Measurements from ENCODE around the genes ERMARD and DLL1.

GRCh38 chr6:168417604-168418124 is 23.3 kb upstream of the SMOC2 start:
- RRBS = no CpG with 5 or more reads among the region's 11 CpGs

DNA sequence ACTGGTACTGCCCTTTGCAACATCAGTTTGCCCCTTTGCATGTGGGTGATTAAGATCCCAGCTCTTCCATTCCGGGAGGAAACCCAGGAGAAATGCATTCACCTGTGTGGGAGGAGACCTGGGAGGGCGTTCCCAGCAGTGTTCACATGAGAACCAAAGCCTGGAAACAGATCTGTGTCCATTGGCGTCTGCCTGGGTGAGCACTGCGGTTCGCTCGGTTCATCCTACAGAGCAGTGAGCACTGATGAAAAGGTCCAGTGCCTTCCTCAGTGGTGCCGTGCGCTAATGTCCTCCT is 89.7 kb downstream of the SMOC2 start:
- RRBS = no CpG with 5 or more reads among the region's 8 CpGs

DNA sequence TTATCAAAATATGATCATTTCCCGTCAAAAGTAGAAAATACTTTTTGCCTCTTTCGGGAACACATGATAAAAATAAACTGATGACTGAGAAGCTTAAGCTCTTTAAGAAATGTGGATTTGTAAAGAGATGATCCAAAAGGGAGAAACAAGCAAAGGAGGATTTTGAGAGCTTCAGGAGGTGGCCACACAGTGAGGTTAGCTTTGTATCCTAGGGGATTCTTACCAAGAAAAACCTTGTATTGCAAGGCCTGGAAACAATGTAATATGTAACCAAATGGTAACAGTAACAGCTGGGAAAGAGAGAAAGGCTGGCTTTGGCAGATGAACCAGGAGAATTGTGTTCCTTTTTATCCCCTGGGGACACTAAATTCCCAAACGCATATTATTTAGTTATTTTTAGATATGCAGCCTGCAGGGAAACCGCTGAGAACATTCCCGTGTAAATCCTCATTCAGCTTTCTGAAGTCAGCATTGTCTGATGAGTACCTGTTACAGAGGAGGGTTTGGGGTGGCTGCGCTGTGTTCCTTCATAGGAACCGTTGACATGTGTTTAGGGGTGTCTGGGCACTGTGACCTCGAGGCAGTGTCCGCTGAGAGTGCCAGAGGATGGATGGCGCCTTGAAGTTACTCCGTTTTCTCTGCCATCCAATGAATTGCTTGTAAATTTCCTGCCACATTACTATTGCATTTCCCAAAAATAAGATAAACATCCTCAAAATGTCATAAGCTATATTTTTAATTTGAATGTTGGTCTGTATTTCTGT is 101.3 kb downstream of the SMOC2 start:
- RRBS = no CpG with 5 or more reads among the region's 11 CpGs

DNA sequence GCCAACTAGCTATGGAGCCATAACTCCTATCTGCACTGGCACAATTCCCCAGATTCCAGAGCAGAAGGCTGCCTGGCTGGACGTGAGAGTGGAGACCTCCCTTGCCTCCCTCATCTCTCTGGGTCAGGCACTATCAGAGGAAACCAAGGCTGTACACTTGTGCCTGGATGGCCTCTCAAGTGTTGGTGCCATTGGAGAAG is 312.6 kb downstream of the THBS2 start:
- RRBS = no CpG with 5 or more reads among the region's 1 CpG

DNA sequence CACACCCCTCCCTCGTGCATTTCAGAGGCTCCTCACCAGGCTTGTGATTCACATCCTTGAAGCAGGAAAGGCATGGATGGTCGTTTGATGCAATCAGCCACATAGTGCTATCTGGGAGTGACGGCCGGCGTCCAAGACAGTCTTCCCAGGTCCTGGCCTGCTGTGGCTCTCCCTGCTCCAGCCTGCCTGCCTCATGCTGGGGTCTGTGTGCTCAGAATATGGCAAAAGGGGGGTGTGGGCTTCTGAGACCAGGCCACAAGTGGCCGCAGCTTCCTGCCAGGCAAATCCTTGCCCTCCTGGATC is 97.2 kb downstream of the THBS2 start:
- RRBS = no CpG with 5 or more reads among the region's 6 CpGs

DNA sequence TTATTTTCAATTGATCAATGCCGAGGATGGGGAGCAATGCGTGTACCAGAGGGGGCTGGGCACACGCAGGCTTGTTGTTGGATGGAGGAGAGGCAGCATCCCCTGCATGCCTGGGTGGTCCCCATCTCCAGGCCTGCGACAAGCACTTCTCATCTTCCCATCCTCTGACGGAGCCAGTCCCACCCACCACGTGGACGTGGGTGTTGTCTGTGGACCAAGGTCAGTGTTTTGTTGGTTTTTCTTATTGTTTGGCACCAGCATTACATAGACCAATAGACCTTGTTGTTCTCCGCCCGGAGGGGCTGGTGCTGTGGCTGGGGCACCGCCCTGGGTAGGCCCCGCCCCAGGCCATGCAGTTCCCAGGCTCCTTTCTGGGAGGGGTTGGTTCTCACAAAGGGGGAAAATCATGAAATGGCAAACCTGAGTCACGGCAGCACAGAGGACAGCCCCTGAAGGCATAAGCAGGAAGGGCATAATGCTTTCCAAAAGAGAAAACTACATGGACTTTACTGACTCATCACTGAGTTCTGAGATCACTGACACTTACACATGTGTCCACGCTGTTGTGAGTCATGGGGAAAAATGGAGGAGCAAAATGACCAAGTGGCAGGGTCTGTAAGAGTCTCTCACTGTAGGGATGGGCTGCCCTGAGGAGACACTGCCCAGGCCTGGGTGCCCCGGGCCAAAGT is 90.8 kb downstream of the THBS2 start:
- RRBS = 14% methylated on average over 1 of the region's 14 CpGs

DNA sequence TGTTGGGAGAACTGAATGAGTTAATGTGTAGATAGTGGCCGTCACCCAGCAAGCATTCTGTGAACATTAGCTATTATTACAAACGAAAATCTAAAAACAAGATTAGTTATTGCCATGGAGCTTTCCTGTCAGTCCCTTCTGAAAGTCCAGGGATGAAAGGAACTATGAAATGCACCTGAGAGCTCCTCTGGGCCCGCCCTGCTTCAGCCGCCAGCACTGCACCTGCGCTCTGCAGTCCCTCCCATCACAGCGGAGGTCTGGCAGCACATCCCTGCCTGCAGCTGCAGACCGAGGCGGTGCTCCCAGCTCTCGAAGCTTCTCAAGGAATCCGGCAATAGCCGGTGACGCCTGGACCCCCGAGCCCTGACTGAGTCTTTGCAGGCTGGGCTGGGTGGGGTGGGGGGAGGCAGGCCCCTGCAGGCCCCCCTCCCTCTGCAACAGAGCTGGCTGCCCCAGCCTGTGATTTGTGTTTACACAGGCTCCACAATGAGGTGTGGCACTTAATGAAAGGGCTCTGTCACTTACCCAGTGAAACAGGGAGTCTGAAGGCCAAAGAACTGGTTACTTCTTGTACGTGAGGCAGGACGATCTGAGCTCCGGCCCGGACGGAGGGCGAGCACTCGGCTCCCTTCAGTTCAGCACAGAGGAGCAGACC is 192.0 kb upstream of the THBS2 start:
- RRBS = no CpG with 5 or more reads among the region's 20 CpGs

- RRBS = no CpG with 5 or more reads among the region's 19 CpGs
Observed at GRCh38 chr6:169577855-169578656, 123.8 kb downstream of the WDR27 start.

GRCh38 chr6:169663393-169664231 is 38.2 kb downstream of the WDR27 start:
- RRBS = no CpG with 5 or more reads among the region's 11 CpGs

GRCh38 chr6:169701205-169701855 is 499 bp downstream of the WDR27 start:
- RRBS = no CpG with 5 or more reads among the region's 48 CpGs

- RRBS = no CpG with 5 or more reads among the region's 18 CpGs
Observed at GRCh38 chr6:169722801-169723233, 1.5 kb downstream of the PHF10 start.

DNA sequence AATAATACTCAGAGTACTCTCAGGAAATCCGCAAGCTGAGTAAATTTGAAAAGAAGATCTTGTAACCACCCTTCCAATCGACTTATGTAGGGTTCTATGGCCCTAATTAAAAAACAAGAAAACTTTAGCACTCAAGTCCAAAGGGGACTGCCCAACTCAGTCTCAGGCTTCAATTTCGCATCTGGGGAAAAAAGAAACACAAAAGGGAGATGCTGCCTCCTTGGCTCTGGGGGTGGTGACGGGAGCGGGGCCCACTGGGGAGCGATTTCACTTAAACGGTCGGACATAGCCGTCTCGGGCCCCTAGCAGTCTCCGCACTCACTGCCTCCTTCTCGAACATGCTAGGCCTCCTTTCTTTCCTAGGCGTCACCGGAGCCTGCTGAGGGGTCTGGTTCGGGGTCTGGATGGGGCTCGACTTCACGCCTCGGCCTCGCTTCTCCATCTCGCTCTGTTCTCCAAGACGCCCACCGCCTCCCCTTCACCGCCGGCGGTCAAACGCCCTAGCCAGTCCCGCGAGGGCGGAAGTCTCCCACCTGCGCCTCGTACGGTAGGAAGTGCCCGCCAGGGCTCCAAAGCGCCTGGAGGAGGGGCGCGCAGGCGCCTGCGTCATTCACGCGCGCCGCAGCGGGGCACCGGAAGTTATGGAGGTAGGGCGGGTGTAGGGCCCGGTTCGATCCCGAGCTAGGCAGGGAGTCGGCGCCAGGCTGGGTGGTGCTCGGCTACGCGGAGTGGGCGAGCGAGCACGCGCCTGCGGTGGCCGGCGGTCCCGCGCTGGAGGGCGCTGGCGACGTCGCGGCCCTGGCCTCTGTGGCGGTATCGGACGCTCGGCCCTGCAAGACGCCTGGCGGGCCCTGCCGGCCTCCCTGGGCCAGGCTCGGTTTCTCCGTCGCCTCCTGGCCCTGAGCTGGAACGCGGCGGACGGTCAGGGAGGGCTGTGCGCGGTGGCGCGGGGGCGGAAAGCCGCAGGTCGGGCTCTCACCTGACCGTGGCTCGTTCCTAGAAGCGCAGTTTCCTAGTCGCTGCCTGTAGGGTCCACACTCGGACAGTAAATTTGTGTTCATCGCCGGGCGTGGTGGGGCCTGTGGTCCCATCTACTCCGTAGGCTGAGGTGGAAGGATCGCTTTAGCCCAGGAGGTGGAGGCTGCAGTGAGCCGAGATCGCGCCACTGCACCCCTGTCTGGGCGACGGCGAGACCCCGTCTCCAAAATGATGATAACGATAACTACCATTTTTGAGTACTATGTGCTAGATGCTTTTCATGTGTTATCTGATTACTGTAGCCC is at the start of gene ERMARD:
Gene ERMARD (plus strand): TSS at position 606 of the 1,283 bp plus-strand sequence.
- RRBS = under 1% methylated on average over 28 of the region's 106 CpGs

GRCh38 chr6:169790187-169791031 is 39.0 kb downstream of the ERMARD start:
- RRBS = no CpG with 5 or more reads among the region's 47 CpGs

GRCh38 chr6:169868171-169868867 is 116.9 kb downstream of the ERMARD start:
- RRBS = no CpG with 5 or more reads among the region's 25 CpGs

DNA sequence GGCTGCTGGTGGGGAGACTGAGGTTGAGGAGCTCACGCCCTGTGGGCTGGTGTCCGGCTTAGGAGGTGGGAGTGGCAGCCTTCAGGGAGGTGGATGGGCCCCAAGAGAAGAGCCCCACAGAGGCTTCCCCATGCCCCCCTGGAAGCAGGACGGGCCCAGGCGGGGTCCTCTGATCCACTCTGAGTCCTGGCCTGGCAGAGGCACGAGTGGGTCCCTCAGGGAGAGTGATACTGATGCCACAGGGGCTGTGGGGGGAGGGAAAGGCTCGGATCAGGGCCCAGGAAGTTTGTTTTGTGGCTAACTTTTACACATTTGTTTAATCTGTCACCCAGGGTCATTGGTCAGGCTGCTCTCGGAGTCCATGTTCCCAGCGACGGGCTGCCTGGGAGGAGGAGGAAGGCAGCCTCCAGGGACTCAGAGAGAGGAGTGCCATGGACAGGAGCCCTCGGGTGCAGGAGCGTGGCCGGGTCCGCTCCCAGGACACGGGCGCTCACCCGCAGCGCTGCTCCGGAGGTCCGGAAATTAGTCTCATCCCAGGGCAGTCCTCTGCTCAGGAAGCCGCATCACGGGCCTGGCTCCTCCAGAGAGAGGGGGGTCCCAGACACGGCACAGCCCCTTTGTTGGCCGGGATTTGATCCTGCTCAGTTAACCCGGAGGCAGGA is 170.9 kb downstream of the ERMARD start:
- RRBS = no CpG with 5 or more reads among the region's 24 CpGs

DNA sequence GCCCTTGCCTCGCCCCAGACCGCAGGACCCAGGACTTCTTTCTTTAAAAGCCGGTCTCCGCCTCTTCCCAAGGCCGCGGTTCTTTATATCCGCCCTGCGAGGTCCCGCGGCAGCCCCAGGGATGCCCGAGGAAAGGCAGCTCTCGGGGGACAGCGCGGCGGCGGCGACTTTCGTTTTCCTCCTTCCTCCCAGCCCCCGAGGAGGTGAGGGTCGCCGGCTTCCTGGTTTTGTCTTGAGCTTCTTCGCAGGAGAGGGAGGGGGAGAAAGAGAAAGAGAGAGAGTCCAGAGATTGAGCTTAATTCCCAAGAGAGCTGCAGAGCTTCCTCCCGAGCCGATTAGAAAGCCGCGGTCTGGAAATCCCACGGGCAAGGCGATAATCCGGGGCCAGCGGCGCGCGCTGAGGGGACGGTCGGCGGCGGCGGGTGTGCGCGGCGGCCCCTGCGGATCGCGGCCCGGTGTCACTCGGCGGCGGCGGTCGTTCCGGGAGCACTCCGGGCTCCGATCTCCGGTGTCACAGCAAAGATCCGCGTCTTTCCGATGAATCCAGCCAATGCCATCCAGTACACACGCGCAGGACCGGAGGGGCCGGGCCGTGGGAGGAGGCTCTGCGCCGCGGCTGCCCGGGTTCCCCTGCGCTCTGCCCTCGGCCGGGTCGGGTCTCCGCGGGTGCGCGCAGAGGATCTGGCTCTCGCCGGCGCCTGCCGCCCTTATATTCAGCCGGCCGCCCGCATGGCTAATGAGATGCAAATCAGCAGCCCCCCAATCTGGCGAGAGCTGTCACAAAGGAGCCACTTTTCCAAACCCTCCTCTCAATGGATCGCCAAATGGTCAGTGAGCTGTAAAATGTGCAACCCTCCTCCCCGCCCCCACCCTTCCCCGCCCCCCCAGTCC is at the start of gene DLL1:
Gene DLL1 (minus strand): TSS at position 833 of the 891 bp plus-strand sequence.
- RRBS = 3% methylated on average over 37 of the region's 85 CpGs

GRCh38 chr6:170296268-170296957 is 5.5 kb upstream of the DLL1 start:
- RRBS = 5% methylated on average over 54 of the region's 89 CpGs

- RRBS = no CpG with 5 or more reads among the region's 3 CpGs
Observed at GRCh38 chr6:170382373-170382735, 75.8 kb downstream of the FAM120B start.

GRCh38 chr6:170434059-170434530 is 119.0 kb downstream of the PSMB1 start:
- RRBS = 61% methylated on average over 4 of the region's 12 CpGs

GRCh38 chr6:170454859-170455185 is 98.3 kb downstream of the PSMB1 start:
- RRBS = no CpG with 5 or more reads among the region's 10 CpGs